Thoracic aorta endothelial cell (primary cell): ENCODE measurements around a stretch of chr3.

DNA sequence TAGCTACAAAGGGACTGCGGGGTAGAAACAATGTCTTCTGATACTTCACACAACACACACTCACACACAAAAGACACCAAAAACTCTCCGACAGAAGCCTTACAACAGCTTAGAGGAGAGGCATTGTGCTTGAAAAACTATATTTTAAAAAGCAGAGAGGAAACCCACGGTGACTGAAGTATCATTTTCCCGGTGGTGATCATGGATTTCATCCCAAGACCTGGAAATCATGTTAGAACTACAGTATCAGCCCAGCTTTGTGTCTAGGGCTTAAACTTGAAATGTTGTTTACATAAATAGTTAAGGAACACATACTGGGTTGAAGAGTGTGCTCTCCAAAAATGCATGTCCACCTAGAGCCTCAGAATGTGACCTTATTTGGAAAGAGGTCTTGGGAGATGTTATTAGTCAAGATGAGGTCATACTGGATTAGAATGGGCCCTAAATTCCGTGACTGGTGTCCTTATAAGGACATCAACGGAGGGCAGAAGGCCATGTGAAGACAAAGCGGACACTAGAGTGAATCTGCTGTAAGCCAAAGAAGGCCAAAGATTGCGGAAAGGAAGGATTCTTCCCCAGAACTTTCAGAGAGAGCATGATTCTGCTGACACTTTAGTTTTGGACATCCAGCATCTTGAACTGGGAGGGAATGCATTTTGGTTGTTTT lies 759.1 kb upstream of the CFAP20DC start:
- CAGE, long polyA plus RNA: no peak

DNA sequence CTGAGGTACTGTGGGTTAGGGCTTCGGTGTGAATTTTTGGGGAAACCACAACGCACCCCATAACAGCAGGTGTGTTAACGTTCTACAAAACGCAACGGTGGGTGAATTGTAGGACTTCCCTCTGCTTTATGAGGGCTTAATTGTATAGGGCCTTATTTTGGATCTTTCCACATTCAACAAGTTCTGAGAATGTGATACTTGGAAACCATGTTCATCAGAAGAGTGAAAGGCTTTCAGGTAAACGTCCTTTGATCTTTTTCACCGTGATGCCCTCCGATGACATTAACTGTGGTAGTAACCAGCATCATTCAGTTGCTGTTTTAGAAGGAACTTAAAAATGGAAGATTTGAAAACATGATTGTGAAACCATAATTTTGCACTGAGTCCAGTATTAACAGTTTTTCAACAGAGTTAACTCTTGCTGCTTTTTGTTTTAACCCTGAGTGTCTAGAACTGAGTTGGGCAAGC lies 998.7 kb upstream of the CFAP20DC start:
- CAGE, long polyA plus RNA: no peak

DNA sequence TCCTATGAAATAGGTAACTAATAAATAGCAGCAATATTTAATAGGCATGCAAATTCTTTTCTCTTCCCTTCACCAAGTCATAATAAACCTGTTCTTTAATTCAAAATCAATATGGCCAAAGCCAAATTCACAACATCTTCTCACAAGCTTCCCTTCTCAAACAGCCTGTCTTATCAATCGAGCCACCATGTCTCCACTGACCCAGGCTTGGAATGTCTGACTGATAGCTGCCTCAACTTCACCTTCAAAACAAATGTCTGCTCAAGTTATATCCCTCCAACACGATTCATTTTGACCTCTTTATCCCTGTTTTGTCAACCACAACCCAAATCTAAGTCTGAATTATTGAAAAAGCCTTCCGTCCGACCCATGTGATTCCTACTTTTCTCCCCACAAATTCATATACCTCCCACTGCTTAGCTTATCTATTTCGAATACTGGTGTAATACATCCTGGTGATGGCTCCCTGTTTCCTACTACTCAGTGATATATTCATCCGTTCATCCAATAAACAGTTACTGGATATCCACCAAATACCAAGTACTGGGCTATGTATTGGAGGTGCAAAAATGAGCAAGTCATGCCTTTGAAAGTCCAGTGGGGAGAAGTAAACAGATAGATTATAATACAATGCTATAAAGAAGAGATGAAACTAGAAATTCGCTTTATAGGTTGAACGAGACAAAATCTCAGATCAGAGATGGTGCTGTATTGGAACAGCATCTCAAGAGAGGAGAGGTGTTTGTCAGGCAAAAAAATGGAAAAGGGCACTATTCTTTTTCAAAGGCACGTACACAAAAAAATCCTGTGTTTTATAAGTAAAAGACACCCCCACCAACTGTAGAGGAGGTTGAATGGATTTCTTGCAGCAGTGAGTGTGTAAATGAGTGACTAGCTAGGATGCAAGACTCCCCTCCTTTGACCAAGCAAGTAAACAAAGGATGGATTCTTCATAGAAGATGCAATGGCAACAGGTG lies 890.4 kb downstream of the FHIT start:
- CAGE, long polyA plus RNA: no peak

GRCh38 chr3:60759974-60760463 lies 491.2 kb downstream of the FHIT start:
- CAGE, long polyA plus RNA: no peak

DNA sequence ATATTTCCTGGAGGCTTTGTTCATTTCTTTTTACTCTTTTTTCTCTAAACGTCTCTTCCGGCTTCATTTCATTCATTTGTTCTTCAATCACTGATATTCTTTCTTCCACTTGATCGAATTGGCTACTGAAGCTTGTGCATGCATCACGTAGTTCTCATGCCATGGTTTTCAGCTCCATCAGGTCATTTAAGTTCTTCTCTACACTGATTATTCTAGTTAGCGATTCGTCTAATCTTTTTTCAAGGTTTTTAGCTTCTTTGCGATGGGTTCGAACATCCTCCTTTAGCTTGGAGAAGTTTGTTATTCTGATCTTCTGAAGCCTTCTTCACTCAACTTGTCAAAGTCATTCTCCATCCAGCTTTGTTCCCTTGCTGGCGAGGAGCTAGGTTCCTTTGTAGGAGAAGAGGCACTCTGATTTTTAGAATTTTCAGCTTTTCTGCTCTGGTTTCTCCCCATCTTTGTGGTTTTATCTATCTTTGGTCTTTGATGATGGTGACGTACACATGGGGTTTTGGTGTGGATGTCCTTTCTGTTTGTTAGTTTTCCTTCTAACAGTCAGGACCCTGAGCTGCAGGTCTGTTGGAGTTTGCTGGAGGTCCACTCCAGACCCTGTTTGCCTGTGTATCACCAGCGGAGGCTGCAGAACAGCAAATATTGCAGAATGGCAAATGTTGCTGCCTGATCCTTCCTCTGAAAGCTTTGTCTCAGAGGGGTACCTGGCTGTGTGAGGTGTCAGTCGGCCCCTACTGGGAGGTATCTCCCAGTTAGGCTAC lies 286.0 kb downstream of the FHIT start:
- CAGE, long polyA plus RNA: no peak

- CAGE, long polyA plus RNA: no peak
These were observed 2.2 kb downstream of the PTPRG start for GRCh38 chr3:61563481-61564131.

GRCh38 chr3:61585943-61586694 lies 24.7 kb downstream of the PTPRG start:
- CAGE, long polyA plus RNA: no peak

DNA sequence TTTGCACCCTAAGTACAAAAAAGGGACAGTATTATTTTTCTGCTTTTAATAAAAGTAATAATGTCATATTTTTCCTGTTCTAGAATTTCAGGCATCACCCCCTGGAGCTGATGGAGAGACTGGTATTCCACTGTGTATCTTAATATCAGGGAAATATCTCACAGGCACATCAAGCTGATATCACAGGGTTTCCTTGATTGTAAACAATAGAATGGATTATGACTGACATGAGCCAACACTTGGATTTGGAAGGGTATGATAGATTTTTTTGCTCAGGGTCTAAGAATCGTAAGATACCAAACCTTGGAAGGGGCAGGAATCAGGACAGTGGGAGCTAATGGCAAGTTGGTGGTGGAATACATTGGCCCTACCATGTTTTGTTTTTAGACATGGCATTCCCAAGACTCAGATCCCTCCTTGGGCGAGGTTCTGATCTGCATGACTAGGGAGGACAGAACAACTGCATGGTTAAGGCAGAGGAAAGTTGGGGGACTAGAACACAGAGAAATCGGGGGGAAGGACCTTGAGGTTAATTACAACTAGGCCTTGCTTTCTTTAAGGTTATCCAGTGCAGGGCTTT lies 61.6 kb downstream of the PTPRG start:
- CAGE, long polyA plus RNA: no peak

DNA sequence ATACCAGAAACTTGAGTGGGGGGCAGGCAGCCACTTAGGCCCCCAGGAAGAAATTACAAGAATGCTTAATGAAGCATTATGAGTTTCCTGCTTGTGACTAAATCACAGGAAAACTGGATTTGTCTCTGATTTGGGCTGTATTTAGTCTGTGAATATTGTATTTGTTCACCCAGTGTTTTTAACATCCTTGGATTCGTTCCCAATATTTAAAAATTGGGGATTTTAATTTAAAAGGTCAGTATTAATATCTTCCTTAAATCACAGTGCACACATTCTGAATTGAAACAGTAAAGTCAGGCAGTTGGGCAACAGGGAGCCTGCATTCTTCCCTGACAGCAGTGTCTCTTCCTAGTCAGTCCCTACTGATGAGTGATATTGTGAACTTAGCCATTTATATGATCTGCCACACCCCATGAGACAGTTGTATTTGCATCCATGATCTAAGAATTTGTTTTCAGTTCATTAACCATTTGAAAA lies 219.0 kb downstream of the PTPRG start:
- CAGE, long polyA plus RNA: no peak

DNA sequence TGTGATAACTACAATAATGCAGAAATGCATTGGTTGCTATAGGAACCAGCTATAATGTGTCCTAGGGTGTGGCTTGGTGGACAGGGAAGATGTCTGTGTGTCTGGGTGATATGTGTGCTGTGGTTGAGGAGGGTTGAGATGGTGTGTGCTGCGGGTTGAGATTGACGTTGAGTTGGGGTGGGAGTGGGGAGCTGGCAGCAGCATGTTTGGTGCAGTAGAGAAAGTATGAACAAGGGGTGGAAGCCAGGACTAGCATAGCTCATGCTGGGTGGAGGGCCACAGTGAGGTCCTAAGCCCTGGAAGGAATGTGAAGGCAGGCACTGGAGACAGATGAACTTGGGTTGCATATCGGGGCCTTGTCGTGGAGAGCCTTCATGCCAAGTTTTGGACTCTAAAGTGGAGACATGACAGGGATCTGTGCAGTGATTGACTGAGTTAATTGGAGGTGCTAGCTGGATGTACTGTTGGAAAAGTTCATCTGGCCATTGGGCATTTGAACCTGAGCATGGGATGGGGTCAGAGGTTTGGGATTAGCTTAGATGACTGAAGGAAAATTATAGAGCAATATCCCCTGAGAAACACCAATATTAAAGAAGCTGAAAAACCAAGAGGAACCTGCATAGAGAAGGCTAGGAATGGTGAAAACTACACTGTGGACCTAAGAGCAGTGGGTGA lies 222.2 kb downstream of the PTPRG start:
- CAGE, long polyA plus RNA: no peak

DNA sequence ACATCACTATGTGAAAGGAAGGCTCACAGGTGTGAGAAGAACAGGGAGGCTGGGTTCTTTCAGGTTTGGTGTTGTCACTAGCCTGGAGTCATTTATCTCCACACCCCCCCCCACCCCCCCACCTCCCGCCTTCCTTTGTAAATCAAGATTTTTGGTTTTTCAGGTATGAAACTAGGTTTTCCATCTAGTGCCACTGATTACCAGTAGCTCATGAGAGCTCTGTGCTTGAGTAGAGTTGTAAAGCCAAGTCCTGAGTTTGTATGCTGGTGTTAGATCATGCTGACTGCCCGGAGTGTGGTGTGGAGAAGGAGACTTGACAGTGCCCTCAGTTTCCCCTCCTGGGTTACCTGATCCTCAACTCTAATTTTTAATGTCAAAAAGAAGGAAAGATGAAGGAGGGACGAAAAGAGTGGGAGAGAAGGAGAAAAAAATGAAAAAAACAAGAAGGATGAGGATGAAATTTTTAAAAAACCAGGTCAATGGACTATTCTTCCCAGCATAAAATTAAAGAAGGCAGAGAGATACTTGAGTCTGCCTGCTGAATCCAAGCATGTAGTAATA lies 236.2 kb downstream of the PTPRG start:
- CAGE, long polyA plus RNA: no peak

DNA sequence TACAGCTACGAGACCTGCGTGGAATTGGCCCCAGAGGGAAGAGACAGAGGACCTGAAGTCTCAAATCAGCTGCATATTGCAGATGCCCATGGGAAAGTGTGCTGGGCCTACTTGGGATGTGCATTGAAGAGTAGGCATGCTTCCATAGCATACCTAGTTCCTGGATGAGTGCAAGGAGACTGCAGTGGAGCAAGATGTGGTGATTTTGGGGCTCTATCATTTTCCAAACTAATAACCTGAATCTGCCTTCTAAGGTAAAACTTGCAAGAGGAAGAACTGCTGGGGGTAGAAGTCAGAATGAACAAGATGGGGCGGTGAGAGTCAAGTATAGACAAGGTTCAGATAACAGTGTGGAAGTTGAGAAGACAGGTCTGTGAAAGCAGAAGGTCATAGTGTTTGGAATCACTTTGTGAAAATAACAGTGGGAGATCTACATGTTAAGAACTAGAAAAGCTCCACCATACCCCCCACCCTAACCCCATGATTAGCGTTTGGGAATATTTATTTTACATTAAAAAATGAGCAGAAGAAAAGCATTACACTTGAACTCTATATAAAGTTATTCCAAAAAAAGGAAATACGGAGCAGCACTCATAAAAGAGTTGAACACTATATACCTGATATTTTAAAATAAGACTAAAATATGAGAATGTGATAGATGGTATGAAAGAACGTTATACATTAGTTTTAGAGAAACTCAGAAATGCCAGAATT lies 256.4 kb downstream of the PTPRG start:
- CAGE, long polyA plus RNA: no peak

DNA sequence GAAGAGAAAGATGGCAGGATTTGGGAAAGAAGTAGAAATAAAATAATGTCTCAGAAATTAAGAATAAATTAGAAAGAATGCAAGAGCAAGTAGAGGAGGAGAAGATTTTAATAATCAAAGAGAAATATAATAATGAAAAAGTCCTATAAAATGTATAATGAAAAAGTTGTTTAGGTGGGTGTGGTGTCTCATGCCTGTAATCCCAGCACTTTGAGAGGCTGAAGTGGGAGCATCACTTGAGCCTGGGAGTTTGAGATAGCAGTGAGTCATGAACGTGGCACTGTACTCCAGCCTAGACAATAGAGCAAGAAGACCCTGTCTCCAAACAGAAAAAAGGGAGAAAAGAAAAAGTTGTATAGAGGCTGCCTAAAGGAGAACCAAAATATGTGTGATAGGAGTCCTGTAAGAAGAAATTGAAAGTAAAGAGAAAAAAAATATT lies 257.0 kb downstream of the PTPRG start:
- CAGE, long polyA plus RNA: no peak

GRCh38 chr3:61875027-61875776 lies 313.8 kb downstream of the PTPRG start:
- CAGE, long polyA plus RNA: no peak

DNA sequence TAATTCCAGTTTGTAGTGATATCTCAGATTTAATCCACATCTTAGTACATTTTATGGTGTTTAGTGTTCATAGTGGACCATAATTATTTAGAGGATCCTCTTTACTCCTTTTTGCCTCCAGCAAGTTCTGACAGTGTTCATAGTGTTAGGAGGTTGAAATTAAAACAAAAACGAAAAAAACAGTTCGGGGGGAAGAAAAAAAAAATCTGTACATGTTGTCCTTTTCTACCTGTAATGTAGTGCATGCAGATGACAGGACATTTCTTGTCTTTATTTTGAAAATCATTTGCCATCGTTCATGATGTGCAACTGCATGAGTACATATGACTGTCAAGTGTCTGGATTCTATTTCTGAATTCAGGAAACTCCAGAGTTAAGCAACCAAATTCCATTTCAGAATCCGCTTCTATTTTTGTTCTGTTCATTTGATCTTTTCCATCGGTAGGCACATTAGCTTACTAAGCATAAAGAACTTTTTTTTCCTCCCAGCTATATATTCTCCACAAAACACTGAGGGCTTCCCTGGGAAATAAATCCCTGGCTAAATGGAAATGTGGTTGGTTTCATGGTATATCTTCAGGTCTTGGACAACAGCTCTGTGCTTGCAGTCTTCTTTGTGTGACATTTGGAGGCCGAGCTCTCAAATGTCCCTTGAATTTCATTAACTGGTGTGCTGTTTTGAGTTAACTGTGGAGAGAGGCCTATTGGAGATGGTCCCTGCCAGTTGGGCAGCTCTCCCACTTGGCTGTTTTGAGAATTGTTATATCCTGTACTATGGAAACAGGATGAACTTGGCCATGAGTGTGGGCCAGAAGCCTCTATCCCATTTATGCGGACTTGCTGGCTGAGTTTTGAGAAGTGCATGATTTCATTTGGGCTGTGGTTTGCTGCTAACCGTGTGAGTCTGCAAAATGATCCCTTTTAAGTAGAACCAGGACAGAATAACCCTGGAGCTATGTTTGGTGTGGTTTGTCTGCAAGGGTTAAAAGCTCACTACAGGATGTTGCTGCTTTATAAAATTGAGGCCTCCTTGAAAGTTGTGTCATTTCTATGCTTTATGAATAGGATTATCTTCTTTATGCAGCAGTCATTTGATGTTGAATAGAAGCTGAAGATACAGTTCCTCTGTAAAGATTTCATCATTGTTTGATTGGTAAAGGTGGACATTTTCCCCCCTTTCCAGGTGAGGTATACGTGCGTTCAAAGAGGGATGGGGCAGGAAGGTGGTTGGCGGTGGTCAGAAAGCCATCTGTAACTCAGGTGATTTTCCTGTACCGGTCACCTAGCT lies 365.8 kb downstream of the PTPRG start:
- CAGE, long polyA plus RNA: no peak

GRCh38 chr3:62095202-62096322 lies 223.3 kb upstream of the C3orf14 start:
- CAGE, long polyA plus RNA: no peak

DNA sequence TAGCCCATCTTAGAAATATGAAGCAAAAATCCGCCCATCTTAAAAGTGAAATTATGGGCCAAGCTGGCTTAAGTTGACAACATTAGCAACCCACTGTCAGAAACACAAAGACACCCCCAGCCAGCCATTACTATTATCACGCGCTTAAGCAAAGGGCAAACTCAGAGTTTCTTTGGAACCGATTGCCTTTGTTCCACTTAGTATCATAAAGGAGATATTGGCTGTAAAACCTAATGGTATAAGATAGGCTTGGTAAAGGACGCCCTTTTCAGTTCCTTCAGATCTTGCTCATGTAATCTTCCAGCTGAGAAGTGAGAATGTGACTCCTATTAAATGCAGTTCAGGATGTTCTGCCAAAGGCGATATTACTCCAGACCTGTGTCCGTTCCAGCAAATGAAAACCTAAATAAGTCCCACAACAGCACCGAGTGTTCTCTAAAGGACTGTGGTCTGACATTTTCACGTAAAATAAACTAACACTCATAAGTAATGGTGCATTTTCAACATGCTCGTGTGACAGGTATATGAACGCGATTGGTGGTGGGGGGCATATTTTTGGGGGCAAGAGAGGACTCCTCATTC lies 221.8 kb upstream of the C3orf14 start:
- CAGE, long polyA plus RNA: no peak

DNA sequence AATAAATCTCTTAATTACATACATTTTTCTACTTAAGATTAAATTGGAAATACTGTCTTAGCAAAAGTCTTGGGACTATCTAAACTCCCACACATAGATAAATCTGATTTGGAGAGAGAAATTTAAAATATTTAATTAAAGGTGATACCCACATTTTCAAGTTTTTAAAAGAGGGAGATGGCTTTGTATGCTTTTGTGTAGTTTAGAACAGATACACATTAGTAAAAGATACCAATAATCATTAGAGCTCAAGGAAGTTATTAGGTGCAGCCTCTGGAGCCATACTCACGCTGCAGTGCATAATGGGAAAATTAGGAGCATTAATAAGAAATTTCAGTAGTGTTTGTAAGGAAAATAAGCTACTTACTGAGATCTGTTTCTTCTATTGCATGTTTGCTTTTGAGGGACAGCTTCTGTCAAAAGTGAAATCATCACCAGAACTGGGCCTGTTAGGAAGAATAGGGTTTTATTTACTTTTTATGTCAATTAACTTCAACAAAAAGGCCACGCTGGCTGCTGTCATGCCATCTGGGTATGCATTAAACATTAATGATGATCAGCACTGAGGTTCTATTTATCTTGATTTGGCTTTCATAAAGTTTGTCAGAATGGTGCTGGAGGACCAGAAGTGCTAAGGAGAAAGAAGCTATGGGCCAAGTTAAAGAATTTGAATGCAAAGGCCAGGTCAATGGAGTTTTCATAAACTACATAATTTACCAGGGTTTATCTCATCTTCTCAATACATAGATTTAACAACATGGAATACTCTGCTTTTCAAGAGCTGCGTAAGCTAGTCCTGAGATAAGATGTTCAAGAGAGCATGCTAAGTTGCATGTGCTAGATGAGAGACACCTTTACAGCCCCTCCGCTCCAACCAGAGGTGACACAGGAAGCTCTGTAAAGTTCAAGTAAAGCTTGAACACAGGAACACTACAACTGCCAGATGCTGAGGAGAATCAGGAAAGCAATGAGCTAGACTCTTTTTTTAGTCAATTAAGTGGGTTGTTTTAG lies 24.2 kb upstream of the C3orf14 start:
- CAGE, long polyA plus RNA: no peak

DNA sequence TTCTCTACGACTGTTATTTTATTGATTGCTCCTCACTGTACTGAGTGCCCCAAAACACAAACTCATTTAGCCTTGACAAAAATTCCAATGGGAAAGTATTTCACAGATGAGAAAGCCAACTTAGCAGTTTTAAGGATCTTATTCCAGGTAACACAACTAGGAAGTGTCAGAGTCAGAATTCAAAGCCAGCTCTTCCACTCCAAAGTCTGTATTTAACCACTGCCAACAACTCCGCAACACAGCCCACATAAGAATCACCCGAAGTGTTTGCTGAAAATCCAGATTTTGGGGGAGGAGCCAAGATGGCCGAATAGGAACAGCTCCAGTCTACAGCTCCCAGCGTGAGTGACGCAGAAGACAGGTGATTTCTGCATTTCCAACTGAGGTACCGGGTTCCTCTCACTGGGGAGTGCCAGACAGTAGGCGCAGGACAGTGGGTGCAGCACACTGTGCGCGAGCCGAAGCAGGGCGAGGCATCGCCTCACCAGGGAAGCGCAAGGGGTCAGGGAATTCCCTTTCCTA lies 7.5 kb upstream of the SNTN start:
- CAGE, long polyA plus RNA: no peak

- CAGE, long polyA plus RNA: no peak
These were observed 44.5 kb downstream of the ATXN7 start for GRCh38 chr3:63908192-63908544.